Progenitor cell of endocrine pancreas (in vitro differentiated cells): Measurements from ENCODE around the gene PHRF1.

- PRO-cap: bidirectional peak, plus-strand start at chr11:576259, minus-strand start at chr11:575853; unidirectional peak, plus-strand start at chr11:576310; bidirectional peak, plus-strand start at chr11:576430, minus-strand start at chr11:576414
Observed at GRCh38 chr11:576068-577138, at the start of gene PHRF1. Gene PHRF1 (plus strand): TSS chr11:576470.

GRCh38 chr11:619680-620013 is 3.9 kb upstream of the IRF7 start:
- PRO-cap: no peak

GRCh38 chr11:657764-658114 is 20.7 kb downstream of the DRD4 start:
- PRO-cap: no peak

DNA sequence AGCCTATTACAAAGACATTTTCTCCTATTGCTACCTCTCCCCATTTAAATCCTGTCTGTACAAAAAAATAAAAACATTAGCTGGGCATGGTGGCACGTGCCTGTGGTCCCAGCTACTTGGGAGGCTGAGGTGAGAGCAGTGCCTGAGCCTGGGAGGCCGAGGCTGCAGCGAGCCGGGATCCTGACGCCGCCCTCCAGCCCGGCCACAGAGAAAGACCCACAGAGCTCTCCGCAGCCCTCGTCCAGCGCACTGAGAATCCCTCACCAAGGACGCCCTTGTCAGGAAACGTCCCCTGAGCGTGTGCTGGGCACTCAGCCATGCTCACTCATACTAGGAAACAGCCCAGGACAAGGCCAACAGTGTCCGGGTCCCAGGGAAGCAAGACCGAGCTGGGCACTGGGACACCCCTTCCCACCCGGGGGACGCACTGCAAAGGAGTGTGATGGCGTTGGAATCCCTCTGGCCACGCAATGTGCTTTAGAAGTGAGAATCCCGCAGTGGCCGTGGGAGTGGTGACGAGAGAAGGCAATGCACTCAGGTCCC is 14.6 kb downstream of the DEAF1 start:
- PRO-cap: no peak

DNA sequence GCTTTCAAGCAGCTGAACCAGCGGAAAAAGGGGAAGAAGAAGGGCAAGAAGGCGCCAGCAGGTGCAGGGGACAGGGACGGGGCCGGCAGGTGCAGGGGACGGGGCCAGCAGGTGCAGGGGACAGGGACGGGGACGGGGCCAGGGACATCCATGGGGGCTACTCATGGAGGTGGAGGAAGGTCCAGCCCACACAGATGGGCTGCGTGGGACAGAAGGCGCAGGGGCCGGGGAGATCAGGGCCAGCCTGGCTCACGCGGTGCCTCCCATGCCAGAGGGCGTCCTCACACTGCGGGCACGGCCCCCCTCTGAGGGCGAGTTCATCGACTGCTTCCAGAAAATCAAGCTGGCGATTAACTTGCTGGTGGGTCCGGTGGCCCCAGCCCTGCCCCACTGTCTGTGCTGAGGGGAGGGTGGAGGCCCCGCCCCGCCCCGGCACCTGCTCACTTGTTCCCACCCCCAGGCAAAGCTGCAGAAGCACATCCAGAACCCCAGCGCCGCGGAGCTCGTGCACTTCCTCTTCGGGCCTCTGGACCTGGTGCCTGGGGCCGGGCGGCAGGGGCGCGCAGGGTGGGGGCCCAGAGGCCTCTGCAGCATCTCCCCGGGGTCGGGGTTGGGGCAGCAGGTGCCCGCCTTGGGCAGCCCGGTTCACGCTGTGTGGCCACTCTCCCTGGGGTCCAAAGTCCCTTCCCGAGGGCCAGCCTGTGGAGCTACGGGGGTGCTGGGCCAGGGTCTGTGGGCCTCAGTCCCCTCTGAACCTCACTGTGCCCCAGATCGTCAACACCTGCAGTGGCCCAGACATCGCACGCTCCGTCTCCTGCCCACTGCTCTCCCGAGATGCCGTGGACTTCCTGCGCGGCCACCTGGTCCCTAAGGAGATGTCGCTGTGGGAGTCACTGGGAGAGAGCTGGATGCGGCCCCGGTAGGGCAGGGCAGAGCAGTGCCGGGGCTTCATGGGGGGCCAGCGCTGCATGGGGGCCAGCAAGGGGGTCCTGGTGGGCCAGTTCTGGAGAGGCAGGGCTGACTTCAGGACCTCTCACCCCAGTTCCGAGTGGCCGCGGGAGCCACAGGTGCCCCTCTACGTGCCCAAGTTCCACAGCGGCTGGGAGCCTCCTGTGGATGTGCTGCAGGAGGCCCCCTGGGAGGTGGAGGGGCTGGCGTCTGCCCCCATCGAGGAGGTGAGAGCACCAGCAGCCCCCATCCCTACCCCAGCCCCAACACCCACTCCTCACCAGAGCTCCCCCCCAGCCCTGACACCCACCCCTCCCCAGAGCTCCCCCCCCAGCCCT is 16.0 kb downstream of the EPS8L2 start:
- PRO-cap: no peak

- PRO-cap: no peak
Observed at GRCh38 chr11:762216-762946, 14.9 kb downstream of the GATD1 start.

DNA sequence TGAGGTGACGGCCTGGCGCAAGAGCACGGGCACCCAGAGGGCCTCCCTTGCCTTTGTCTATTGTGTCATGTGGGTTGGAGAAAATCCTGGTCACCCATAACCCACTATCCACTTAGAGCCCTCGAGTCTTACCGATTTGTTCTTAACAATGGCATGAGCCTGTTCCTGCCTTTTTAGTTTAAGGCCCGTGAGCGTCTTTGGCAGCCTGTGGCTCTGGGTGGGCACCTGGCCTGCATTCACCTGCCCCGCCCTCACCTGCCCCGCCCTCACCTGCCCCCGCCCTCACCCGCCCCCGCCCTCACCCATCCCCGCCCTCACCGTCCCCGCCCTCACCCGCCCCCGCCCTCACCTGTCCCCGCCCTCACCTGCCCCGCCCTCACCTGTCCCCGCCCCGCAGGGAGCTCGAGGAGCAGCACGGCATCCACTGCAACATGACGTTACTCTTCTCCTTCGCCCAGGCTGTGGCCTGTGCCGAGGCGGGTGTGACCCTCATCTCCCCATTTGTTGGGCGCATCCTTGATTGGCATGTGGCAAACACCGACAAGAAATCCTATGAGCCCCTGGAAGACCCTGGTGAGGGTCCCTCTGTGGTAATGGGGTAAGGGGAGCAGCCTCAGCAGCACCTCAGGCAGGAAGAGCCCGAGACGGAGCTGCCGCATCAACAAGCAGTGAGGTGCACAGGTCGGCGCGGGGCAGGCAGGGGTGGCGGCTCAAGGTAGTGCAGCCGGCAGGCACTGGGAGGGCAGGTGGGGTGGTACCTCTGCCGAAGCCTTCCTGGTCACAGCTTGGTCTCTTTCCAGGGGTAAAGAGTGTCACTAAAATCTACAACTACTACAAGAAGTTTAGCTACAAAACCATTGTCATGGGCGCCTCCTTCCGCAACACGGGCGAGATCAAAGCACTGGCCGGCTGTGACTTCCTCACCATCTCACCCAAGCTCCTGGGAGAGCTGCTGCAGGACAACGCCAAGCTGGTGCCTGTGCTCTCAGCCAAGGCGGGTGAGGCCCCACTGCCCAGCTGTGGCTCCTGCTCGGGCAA is 14.0 kb downstream of the GATD1 start:
- PRO-cap: no peak

- PRO-cap: no peak
Observed at GRCh38 chr11:782427-782715, 5.1 kb upstream of the GATD1 start.

DNA sequence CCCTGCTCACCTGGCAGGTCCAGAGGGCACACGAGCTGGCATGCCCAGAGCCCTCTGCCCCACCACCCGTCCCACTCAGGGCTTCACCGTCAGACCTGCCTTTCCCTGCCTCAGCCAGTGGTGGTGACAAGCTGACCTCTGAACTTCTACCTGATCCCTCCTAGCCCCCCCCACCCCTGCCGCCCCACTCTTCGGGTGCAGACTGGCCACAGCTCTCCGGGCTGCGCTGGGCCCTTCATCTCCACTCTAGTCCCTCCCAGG is 1.4 kb downstream of the SLC25A22 start:
- PRO-cap: no peak

DNA sequence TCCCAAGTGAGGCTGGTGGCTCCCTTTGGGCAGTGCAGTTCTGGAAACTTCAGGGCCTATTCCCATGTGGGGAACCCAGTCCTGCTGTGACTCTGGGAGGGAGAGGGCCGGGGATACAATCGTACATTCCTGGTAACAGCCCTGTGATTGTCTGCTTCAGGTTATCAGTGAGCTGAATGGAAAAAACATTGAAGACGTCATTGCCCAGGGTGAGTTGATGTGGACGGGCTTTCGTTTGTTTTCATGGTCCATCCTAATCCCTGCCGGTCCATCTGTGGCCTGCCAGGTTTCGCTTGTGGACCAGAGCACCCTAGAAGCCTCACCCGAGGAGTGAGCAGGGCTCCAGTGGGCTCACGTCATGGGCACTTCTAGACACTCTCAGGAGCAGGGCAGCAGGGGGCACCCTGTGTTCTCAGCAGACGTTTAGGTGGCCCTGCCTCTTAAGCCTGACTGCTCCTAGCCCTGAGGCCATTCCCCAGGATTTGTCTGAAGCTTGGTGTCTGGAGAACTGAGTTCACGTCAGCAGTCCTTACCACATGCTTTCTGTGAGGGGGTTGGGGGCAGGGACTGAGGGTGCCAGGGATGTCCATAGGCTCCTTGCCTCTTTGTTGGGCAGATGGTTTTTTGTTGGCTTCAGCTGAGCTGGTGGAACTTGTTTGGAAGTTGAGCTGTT is 1.8 kb downstream of the RPLP2 start:
- PRO-cap: no peak

DNA sequence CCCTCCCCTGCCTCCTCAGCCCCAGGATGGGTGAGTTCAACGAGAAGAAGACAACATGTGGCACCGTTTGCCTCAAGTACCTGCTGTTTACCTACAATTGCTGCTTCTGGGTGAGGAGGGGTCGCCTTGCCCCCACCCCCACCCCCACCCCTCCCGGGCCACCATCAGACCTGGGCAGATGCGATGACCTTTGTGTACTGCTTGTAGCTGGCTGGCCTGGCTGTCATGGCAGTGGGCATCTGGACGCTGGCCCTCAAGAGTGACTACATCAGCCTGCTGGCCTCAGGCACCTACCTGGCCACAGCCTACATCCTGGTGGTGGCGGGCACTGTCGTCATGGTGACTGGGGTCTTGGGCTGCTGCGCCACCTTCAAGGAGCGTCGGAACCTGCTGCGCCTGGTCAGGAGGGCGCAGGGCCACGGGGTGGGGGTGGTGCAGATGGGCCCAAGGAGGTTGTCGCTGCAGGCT is 3.3 kb downstream of the CD151 start:
- PRO-cap: no peak

DNA sequence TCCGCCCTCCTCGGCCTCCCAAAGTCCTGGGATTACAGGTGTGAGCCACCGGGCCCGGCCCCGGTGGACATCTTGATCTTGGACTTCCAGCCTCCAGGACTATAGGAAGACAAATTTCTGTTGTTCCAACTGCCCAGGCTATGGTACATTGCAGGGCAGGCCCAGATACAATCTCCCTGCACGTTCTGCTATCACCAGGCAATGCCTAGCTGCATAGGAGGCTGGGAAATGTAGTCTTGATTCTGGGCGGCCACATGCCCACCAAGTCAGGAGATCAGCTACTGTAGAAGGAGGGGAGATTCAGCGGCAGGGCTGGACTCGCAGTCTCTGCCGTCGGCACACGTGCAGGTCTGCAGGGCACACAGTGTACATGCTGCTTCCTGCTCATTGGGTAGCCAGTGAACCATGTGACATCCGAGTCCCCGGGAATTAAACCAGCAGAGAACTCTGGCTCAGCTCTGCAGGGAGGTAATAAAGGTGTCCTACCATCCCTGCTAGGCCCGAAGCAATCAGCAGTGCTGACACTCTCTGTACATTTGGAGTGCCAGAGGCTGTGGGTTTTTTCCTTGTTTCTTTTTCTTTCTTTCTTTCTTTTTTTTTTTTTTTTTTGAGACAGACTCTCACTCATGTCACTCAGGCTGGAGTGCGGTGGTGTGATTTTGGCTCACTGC is 6.5 kb upstream of the AP2A2 start:
- PRO-cap: no peak

DNA sequence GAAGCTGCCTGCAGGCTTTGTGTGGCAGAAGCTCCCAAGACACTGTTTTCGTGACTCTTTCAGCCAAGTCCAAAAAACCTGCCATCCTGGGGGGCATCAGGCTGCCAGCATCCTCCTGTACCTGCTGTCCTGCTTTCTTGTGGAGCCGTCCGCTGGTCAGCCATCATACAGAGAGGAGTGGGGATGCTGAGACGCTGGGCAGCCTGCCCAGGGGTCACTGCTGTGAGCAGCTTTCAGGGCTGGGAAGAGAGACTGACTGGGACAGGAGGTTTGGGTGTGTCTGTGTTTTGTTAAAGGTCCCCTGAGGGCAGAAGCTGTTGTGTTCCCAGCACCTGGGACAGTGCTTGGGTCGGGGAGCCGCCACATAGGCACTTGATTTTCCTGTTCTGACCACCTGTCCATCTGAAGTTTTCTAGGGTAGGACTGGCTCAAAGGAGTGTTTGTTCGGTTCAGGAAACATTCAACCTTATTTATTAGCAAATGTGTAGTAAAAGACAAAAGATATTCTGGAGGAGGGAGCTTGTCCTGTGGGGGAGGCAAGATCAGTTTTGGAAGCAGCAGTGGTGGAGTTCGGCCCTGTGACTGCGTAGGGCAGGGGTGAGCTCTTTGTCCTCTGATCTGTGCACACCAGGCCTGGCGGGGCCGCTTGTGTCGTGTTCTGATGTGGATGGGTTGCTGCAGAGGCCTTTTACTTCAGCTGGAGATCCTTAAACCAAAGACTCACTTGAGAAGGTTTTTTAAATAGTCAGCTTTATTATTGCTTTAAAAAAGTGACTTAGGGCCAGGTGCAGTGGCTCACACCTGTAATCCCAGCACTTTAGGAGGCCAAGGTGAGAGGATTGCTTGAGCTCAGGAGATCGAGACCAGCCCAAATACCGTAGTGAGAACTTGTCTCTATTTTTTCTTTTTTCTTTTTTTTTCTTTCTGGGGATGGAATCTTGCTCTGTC is 29.9 kb downstream of the AP2A2 start:
- PRO-cap: no peak

DNA sequence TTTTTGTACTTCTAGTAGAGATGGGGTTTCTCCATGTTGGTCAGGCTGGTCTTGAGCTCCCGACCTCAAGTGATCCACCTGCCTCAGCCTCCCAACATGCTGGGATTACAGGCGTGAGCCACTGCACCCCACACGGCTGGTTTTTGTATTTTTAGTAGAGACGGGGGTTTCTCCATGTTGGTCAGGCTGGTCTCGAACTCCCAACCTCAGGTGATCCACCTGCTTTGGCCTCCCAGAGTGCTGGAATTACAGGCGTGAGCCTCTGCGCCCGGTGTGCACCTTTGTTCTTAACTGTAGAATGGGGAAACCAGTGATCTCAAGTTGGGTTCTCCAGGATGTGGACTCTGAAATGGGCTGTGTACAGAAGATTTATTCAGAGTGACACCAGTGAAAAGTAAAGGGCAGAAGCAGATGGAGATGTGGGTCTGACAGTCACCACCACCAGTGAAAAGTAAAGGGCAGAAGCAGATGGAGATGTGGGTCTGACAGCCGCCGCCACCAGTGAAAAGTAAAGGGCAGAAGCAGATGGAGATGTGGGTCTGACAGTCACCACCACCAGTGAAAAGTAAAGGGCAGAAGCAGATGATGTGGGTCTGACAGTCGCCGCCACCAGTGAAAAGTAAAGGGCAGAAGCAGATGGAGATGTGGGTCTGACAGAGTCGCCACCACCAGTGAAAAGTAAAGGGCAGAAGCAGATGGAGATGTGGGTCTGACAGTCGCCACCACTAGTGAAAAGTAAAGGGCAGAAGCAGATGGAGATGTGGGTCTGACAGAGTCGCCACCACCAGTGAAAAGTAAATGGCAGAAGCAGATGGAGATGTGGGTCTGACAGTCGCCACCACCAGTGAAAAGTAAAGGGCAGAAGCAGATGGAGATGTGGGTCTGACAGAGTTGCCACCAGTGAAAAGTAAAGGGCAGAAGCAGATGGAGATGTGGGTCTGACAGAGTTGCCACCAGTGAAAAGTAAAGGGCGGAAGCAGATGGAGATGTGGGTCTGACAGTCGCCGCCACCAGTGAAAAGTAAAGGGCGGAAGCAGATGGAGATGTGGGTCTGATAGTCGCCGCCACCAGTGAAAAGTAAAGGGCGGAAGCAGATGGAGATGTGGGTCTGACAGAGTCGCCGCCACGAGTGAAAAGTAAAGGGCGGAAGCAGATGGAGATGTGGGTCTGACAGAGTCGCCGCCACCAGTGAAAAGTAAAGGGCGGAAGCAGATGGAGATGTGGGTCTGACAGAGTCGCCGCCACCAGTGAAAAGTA is 35.4 kb downstream of the AP2A2 start:
- PRO-cap: no peak

- PRO-cap: no peak
Observed at GRCh38 chr11:1011649-1012984, 24.4 kb downstream of the MUC6 start.

GRCh38 chr11:1049556-1050203 is 13.2 kb upstream of the MUC6 start:
- PRO-cap: no peak

- PRO-cap: no peak
Observed at GRCh38 chr11:1053919-1054822, 17.7 kb upstream of the MUC6 start.

DNA sequence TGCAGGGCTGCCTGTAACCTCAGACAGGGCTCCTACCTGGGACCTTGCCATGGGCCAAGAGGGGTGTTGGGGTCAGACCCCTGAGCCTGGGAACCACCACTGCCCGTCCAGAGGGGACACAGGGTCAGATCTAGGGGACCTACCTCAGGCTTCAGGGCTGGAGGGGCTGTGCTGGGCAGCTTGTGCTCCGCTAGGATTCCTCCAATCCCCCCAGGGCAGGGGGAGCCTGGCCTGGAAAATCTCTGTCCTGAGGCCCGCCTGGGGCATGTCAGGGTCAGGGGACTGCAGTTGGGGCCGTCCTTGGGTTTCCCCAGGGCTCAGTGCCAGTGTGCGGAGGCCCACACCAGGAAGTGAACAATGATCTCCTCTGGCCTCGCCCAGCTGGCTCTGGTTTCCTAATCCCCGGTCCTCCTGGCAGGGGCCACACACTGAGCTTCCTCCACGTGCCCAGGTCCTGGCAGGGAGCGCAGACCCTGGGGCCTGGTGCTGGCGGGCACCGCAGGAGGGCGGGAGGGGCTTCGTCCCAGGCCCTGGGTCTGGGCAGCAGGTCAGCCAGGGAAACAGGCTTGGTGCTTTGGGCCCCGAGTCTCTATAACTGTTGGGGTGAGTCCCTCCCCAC is 36.7 kb upstream of the MUC6 start:
- PRO-cap: no peak

GRCh38 chr11:1074722-1075798 is 38.5 kb upstream of the MUC6 start:
- PRO-cap: no peak

GRCh38 chr11:1254972-1255530 is 32.2 kb downstream of the MUC5B start:
- PRO-cap: no peak